ENCODE measurements around the gene FAM81B.

DNA sequence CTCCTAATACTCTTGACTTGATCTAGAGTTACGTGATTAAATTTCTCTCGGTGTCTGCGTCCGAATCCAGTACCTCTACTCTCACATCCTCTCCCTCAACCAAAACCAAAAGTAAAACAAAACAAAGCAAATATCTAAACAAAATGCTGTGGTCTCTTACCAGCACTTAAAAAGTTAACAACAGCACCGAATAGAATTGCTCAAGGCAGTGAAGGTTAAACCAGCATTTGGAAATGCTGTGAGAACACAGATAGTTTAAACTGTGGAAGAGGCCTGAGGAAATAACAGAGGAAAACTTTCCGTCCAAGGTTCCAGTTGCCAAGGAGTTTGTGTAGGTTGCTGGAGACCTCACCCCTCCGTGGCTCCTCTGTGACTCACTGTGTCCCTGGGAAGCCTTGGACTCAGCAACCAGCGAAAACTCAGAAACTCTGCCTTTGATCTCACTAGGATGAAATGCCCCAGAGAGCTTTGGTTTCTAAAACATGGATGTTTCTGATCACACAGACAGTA is 193.2 kb downstream of the ARRDC3 start:
- PRO-cap, result no peak

DNA sequence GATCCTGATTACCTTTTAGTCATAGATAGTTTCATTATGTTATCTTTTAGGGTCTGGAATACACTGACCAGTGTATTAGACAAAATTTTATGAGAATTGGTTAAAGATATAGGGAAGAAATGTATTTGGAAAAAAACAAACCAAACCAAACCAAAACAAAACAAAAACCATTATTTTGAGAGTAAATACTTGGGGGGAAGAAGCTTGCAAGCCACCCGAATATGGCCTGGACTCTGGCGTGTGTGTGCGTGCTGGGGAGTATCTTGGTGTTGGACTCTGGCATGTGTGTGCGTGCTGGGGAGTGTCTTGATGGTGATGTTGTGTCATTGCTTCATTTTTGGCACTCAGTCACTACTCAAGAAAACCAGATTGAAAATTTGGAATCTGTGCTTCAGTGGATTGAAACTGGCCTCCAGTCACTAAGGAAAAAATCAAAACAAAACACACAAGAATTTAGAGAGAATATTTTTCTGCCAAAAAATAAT is 76.1 kb downstream of the ARRDC3 start:
- PRO-cap, result no peak

GRCh38 chr5:91310725-91311308 is 72.3 kb downstream of the ARRDC3 start:
- PRO-cap, result no peak

DNA sequence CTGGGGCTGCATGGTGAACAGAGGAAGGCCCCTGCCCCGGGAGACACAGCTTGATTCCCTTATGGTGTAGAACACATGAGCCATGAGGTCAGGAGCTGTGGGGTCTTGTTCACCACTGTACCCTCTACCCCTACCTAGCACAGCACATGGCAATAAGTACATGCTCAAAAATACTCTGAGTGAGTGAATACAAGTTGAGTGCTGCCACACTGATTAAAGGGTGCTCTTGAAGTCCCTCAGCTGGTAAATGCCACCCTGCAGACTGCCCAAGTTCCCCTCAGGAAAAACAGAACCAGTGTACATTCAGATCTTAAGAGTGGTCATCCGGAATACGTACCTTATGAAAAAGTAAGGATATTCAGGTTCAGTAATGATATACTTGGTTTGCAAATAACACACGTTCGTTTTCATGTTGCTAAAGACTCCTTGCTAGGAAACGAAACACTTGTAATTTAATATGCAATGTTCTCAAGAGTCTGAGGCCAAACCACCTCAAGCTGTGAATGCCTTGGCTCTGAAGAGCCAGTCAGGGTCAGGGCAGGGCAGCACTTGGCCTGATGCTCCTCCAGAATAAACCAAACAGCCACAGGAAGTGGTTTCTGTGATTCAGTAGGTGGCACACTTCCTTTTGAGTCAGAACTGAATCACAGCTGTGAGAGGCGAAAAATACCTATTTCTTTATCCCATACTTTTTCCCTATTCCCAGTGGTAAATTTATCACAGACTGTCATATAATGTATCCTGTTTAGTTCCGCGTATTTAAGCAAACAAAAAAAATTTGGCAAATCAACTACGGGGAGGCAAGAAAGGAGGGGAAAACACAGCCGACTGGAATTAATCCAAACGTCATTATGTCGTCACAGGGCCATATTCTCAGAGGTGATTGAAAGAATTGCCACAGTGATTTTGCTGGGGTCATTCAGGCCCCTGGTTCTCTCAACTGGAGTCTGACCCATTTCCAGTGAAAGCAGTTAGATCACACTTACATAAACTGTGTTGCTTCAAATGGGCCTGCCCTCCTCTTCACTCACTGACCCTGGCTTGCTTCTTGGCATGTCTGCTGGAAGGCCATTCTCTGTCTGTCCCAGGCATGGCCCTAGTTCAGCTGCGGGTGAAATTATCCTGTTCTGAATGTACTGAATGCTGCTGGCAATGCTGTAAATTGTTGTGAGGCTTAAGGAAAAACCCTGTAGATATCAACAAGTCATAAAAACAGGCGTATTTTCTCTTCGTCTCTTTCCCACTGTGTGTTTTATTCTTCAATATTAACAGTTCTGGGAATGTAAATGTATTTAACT is 71.4 kb downstream of the ARRDC3 start:
- PRO-cap, result no peak

GRCh38 chr5:91357223-91357761 is 25.8 kb downstream of the ARRDC3 start:
- PRO-cap, result no peak

DNA sequence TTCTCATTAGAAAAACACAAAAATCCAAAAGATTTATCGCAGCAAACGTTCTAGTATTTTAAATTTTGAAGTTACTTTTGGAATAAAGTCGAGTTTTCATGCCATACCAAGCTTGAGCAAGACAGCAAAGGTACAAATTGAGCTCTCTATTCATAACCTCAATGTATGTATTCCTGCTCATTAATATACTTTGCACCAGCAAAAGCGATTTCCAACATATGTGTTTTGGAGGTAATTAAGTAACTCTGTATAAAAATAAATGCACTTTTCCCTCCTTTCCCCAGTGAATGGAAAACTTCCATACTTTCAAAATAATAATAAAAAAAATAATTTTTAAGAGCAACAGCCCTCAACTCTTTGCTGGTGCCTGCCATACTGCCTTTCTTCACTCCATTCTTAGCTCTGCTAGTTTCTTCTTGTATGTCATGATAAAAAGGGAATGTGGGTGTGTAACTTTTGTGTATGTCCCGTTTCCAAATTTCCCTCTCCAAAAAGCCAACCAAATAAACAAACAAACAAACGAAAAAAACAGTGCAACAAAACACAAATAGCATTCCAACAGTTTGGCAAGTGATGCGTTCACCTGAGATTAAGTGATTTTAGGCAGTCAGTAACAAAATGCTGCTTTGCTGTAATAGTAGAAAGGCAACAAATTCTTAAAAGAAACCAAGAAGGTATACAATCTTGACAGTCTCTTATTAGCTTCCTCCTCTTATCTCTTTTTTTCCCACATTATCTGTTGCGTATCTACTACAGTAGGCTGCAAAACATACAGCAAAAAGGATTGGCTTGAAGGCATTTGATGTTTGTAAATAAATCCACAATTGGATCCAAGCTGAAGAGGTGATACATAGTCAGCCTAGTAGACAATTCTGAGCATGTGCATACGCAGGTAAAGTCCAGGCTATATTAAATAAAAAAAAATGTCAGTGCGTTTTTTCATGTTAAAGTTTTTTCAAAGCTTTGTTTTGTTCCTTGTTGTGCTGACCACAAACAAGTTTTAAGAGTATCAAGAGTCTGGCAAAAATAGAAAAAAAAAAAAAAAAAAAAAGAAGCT is 12.8 kb downstream of the ARRDC3 start:
- PRO-cap, result no peak

DNA sequence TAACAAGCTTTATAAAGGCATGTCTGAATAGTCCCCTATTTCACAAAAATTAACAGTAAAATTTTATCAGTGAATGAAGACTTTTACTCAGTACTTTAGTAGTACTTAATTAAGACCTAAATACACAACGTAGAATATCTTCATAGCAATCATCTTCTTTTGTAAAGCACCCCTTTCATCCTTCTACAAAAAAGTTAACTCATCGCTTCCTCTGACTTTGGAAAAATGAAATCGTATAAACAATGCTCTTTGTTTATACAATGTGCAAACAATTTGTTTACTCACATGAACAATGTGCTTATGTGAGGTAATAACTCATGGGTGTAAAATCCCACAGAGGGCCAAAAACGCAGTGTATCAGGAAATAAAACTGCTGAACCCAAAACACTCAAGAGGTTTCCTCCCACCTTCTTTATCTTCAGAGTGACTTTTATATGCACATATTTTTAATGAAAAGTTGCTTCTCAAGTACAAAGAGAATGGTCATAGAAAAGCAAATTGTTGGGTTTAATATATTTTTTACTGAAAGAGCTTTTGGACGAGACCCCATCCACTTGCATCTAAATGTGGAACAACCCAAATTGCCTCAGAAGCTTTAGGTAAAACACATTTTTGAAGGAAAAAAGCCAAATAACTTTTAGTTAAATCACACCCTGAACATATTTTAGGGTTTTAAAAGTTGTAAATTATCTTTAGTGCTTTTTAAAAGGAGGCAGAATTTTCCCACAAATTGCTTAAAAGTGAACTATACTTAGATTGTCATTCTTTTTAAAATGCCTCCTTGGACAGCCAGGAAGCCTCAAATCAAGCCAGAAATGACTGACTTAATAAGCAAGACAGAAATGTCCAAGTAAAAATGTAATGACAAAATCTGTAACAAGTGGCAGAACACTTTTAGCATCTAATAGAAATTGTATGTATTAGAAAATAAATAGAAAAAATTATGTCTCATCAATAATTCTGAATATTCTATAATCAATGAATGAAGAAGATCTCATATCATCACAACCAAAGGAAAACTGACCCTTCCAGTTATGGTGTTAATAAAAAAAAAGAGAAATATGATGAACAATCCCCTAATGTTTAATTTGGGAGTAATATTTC is 11.1 kb downstream of the ARRDC3 start:
- PRO-cap, result no peak

DNA sequence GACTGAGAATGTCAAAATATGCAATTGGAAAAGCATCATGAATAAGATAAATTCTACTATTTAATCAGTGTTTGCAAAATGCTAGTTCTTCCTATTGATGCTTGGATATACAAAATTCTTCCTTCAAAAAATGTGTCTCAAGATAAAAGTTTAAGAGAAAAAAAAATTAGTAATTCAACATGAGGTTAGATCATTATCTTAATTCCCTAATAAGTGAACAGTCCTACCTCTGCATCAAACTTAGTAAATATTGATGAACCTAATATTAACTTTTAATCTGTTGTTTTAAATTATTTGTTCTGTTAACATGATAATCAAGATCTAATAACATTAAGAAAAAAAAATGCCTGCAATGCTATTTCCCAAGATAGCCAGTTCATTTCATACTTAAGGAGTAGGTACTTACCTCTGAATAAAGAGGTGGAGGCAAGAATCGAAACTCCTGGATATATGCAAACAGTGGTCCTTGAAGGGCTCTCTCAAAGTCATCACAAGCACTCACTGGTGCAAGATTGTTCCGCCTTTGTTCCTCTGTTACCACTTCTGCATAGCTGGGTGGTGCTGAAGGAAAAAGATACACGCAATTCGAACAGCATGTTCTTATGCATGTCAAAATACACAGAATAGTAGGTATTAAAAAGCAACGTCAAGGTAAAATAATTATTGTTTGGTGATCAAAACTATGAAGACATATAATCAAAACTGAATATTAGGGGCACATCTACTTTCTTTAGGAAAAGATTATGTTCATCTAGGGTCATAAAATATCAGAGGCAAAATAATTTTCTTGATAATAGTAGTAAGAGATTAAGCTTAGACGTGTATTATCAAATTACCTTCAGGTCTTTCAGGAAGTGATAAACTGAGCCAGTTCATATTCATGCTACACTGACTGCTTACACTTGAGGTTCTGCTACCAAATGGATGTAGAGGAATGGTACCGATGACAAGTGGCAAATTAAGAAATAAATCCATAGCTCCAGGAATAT is 9.5 kb downstream of the ARRDC3 start:
- PRO-cap, result no peak

DNA sequence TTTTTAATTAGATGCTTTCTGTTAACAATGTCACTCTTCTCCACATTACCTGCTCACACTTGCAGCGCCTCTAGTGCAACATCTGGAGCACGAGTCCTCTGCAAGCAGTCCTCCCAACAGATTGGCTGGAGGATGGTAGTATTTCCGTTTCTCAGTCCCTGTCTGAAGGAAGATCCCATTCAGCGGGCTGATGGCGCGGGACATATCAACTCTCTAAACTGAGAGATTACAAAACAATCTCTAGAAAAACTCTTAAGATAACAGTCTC is 13.2 kb upstream of the NR2F1 start:
- PRO-cap, result no peak

DNA sequence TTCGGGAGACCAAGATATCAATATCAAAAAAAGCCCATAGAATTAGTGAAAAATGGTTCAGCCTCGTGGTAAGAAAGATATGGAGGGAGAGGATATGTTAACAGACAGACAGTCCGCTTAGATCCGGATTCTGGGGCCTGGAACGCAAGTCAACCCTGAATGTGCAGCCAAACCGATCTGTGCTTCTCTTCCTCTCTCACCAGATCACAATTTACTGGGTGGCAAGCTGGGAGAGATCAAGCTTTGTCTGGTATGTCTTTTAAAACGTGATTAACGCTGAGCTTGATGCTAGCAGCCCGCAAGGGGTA is 5.0 kb upstream of the NR2F1 start:
- PRO-cap, result no peak

DNA sequence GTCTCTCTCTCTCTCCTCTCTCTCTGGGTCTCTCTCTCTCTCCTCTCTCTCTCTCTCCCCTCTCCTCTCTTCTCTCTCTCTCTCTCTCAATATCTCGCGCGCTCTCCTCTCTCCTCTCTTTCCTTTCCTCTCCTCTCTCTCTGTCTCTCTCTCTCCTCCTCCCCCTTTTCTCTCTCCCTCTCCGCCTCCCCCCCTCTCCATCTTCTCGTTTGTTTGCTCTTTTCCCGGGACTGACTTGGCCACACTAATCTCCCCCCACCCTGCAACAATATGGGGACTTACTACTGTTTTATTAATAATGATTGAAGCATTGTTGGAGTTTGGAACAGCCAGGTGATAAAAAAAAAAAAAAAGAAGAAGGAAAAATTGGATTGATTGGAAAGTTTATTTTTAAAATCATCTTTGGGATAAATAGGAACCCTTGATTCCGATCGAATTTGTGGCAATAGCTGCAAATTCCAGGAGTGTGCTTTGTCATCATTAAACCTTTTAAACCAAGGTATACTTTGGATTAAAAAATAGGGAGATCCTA is 1.0 kb upstream of the NR2F1 start:
- PRO-cap, result no peak

DNA sequence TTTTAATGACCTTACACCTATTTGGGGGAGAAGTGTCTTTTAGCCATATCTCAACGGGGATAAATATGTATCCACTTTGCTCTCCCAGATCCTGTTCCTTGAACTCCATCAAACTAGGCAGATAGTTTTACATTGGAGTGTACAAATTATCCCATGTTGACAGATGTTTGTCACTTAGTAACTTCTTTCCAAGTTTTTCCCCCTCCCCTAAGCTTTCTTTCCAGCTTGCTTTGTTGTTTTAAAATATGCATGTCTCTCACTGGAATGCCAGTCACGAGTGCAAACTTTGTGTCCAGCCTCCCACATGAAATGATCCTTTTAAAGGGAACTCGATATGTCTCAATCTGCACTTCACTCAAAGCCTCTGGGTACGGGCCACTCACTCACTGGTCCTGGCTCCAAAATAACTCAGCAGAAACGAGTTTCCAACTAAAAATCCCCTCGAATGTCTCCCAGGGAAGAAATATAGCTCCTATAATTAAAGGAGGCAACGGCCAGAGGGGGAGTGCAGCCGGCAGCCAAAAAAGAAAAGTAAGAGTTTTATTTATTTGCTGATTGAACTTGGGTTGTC is 17.4 kb downstream of the NR2F1 start:
- PRO-cap, result unidirectional peak, plus-strand start at position 349 of the sequence

- PRO-cap, result no peak
These were observed 151.3 kb downstream of the FAM172A start for GRCh38 chr5:93960136-93960567.

DNA sequence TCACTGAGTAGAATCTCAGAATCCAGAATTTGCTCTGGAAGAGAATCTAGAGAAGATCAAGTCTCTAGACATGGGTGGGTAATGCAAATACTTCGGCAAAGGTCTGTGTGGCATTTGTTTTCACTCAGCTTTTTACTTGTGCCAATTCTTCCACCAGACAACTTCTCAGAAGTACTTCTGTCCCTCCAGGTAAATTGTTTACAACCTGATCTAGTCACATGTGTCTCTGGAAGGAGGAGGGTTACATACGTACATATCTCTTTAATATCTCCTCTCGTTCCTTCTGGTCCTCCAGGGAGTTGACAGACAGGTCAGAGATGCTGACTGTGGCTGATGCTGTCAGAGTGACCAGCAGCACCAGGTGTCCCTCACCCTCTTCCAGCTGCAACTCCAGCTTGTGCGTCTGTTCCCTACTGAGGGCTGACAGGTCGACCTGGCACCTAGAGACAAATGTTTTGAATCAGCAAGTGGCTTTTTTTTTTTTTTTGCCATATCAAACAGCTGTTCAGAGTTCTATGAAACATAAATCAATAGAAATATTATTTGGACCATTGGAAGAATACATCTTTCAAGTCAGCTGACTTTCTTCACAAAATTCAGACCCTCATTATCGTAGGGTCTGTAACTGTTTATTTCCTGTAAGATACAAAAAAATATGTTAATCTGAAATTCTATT is 276.1 kb downstream of the SLF1 start:
- PRO-cap, result no peak

DNA sequence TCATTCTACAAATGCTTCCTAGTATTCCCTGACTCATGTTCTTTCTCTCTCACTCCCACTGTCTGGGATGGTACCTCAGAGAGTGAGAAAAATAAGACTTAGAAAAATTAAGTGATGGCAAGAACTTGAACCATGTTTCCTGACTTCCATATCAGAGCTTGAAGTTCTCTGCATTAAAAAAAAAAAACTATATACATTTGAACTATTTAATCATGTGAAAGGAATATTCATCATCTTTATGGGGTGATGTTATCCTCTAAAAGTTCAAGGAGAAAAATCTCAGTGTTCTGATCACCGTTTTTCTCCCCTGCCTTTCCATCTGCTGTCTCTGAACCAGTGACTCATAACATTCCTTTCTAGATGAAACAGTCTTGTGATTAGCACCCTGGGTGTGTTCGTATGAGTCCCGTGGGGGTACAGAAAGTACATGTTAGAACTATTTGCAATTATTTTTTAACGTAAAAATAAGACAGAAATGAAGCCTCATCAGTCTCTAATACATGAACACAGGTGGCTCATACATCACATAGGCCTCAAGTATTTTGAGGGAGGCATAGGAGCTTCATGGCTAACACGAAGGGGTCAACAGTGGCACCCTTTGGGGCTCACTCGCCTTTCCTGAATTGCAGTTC is 283.1 kb downstream of the SLF1 start:
- PRO-cap, result no peak

DNA sequence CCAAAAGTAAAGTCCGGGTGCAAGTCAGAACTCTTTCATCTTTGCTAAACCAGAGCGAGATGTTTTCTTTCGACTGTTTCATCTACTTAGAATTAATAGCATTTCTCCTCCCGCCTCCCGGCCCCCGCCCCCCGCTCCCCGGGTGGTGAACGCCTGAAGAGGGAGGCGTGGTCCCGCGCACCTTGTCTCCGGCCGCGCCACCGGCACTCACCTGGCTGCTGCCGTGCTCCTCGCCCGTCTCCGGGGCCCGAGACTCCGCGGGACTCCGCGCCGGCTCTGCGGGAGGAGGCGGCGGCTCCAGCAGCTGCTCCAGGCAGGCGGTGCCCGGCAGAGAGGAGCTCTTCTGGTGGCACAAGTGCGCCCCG is 1.3 kb downstream of the MCTP1 start:
- PRO-cap, result no peak

DNA sequence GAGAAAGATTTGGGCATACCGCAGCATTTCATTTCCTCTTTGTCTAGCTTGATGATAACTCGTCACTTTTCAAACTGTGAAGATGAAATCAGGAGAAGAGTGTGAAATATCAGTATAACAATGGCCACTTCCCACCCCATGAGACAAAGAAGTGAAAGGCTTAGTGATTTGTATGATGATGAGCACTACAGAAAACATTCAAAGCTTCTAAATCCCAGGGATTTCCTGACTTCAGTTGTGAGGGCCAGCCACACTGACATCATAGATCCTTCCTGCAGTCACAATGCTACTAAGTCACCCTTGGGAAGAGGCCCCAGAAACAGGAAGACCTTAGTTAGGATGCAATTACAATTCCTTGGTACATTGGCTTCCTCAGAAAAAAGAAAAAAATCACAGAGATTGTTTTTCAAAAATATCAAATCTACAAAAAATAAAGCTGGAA is at the start of gene FAM81B:
Gene FAM81B, plus strand, starts transcription at position 316 of the 442 bp plus-strand sequence.
- PRO-cap, result no peak

DNA sequence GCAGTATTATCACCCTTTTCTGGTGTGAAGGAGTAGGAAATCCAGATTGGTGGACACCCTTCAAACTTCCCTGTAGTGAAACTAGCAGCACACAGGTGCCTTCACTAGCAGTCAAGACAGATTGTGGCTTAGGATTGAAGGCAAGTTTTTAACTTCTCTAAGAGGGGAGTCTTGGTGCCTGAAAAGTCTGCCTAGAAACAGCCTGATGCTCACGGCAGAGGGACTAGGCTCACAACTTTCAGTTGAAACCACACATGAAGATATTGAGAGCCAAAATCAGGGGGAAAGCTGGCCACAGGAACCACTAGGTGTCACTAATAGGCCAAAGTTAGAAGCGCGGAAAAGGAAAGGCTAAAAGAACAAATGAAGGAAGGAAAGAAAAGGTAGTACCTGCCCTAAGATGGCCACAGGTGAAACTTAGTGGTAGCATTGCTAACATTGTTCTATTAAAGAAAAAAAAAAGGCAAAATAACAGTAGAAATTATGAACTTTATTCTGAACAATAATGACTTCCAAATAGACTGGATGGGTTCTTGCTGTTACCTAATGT is 2.3 kb upstream of the RFESD start:
- PRO-cap, result no peak

- PRO-cap, result no peak
These were observed 3.6 kb downstream of the RHOBTB3 start for GRCh38 chr5:95734669-95735291.

DNA sequence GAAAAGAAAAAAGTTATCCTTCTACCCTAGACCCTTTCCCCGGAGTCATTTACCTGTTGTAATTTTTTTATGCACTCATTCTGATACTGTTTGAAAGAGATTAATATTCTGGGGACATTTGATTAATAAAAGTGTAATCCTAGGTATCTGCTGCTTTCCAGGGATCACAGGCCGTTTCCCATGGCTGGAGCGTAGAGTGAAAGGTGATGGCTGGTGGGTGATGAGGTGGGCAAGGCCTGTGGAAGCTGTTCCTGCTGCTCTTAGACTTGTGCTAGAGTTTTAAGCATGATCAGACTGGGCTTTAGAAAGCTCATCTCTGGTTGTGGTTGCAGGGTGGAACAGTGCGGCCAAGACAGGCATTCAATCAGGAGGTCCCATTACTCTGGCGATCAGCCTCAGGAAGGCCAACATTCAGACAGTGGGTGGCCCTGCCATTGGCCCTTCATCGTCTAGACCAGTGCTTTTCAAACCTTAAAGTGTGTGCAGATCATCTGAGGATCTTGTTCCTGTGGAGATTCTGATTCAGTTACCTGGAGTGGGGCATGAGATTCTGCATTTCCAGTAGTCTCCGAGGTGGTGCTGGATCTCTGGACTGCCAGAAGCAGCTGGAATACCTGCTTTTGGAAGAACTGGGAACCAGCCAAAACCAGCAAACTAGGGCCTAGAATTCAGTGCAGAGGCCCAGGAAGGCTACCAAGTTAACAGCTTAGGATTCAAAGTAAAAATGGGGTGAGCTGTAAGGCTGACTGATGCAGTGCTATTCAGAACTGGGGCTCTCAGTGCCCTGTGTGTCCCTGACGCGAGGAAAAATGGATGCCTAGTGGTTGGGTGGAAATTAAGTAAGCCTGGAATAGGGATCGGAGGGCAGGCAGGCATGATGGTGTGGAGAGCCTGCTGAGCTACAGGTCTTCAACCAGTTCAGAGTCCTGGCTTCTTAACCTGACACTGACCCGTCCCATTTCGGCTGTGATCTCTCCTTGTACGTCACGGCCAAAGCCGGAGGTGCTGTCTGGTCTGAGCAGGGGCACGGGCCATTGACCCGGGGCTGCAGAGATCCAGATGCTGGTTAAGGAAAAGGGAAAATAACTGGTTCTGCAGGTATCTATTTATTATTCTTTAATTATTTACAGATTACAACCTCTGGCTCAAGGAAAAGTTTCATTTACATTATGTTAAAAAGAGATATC is 27.5 kb downstream of the RHOBTB3 start:
- PRO-cap, result no peak